GM12892 (cell line): ENCODE data around the genes C21orf91, CHODL, CYYR1 and ADAMTS1.

DNA sequence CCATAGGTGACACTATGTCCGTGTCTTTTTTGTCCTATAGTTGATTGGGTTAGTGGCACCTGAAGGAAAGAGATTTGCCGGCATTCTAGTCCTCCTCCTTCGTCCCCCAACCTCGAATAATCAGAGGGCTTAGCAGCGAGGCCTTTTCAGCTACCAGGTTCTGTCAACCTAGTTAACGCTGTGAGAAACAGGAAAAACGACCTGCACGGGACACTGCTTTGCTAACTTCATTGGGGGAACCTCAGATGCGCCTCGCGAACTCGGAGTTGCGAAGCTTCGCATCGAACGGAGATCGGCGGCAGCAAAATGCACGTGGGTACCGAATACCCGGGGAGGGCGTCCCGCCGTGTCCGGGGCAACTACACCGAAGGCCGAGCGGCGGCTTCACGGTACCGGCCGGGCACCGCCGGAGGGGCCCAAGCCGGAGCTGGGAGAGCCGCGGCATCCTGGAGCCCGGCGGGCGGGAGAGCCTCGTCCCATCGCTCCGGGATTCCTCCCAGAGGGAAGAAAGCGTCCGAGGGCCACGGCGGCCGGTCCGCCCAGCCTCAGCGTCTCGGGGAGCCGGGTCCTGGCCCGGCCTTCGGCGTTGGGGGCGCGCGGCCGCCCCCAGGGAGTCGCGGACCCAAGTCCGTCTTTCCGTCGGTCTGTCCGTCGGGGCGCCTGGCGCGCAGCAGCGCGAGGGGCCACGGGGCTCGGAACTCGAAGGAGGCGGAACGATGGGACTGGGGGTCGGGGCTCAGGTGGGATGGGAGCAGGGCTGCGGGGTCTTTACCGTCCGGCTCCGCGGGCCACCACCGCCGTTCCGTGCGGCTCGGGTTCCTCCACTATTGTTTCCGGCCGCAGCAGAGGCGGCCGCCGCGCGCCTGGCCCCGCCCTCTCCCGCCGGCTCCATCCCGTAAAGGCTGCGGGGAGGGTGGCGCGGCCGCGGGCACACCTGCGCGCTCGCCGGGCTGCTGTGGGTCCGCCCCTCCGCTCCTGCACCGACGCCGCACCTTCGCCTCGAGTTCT lies at the start of gene C21orf91:
Gene C21orf91 (minus strand): TSS at position 826 of the 1,008 bp plus-strand sequence.
- RRBS: under 1% methylated on average over 33 of the region's 114 CpGs

DNA sequence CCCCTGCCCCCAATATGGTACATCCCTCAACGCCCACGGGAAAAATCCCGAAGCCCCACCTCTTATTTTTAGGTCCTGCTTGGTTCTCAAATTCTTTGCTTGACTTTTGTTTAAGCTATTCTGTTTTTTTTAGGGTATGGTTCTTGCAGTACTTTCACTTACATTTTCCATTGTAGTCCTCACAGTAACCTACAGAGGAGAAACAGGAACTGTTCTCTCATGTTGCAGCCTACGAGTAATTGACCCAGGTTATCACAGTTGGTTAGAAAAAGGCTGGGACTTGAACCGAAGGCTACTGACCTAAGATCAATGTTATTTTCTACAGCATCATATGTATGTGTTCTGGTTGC lies 727 bp upstream of the C21orf91 start:
- RRBS: no CpG with 5 or more reads among the region's 5 CpGs

DNA sequence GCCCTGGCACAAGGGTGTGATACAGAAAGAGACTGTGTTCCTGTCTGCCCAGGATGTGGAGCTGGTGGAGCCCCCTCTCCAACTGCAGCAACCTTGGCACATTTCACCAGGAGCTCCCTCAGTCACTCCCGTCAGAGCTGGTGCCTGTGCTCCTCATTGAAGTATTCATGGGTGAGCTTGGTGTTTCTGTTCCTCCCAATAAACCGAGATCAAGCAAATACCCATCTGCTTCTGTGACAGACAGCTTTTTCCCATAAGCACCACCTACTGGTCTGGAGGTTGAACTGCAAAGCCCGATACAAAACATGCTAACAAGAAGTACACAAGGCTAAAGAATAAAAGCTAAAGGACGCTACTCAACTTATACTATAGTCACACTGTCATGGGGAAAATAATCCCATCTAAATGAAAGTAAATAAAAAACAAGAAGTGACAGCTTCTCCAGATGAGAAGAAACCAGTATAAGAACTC lies 111.9 kb upstream of the C21orf91 start:
- RRBS: no CpG with 5 or more reads among the region's 4 CpGs

- RRBS: 40% methylated on average over 6 of the region's 23 CpGs
Measured at GRCh38 chr21:18244248-18244983, at the start of gene CHODL. Gene CHODL (plus strand): TSS chr21:18244833.

DNA sequence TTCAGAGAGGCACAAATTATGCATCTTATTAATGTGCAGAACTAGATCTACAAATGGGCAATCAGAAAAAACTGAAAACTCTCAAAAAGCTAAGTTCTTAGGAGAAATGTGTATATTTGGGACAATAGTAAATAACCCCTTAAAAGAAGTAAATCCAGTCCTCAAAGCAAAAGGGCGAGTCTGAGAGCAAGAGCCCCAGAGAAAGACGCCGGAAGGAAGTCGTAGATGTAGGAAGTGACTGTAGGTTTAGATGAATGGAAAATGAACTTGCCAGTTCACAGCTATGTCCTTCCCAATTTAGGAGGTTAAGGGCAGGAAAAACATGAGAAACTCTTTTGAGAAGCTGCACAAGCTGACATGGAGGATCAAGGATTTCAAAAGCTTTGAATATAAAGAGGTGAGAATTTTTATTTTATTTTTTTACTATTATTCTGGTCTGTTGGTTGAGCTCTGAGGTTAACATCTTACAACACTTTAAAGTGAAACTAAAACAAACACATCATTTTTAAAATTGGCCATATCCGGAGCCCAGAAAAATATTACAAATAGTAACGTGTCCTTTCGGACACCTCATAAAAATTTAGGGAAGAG lies 1178.7 kb downstream of the MRPL39 start:
- RRBS: no CpG with 5 or more reads among the region's 7 CpGs

DNA sequence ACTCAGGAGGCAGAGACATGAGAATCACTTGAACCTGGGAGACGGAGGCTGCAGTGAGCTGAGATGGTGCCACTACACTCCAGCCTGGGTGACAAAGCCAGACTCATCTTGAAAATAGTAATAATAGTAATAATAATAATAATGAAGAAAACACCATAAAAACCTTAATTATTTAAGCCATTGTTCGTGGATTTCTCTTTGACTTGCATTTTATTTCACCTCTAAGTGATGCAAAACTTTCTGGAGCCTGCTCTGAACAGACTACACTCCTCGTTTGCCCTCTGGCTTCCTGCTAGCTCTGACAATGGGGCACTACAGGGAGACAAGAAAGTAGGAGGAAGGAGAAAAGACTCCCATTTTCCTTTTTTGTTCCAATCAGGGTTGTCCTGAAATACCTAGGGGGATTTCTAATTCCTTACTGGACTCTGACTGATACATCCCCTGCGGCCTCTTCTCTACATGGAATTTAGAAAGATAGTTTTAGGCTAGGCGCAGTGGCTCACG lies 95.7 kb downstream of the GABPA start:
- RRBS: no CpG with 5 or more reads among the region's 6 CpGs

DNA sequence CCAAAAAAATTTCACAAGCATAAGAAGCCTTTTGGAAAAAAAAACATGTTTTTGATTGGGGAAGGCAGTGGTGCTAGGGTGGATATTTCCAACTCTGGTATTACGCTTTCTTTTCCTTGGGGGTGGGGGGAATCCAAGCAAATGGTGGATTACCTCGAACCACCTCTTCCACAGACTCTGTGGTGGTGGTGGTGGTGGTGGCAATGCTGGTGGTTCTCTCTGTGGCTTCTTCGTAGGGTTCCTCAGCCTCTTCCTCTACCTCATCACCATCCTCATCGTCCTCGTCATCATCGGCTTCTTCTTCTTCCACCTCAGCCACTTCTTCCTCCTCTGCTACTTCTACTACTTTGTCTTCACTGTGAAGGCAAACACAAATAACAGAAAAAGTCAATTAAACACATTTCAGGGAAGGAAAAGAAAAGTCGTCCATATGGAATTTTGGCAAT lies 148.9 kb downstream of the APP start:
- RRBS: no CpG with 5 or more reads among the region's 7 CpGs

- RRBS: no CpG with 5 or more reads among the region's 9 CpGs
Measured at GRCh38 chr21:26070948-26071607, 99.5 kb downstream of the APP start.

GRCh38 chr21:26168673-26169011 lies 1.9 kb downstream of the APP start:
- RRBS: no CpG with 5 or more reads among the region's 3 CpGs

- RRBS: 3% methylated on average over 14 of the region's 89 CpGs
Measured at GRCh38 chr21:26169341-26170441, 879 bp downstream of the APP start.

- RRBS: no CpG with 5 or more reads among the region's 6 CpGs
Measured at GRCh38 chr21:26563862-26564555, 9.1 kb downstream of the CYYR1 start.

- RRBS: 9% methylated on average over 4 of the region's 62 CpGs
Measured at GRCh38 chr21:26572615-26573517, at the start of gene CYYR1. Gene CYYR1 (minus strand): TSS chr21:26573286.

GRCh38 chr21:26583650-26584084 lies 10.6 kb upstream of the CYYR1 start:
- RRBS: no CpG with 5 or more reads among the region's 2 CpGs

- RRBS: no CpG with 5 or more reads among the region's 3 CpGs
Measured at GRCh38 chr21:26801469-26802087, 43.6 kb downstream of the ADAMTS1 start.

- RRBS: no CpG with 5 or more reads among the region's 7 CpGs
Measured at GRCh38 chr21:26833608-26834355, 11.4 kb downstream of the ADAMTS1 start.

GRCh38 chr21:26842244-26842818 lies 2.9 kb downstream of the ADAMTS1 start:
- RRBS: 56% methylated on average over 3 of the region's 12 CpGs

GRCh38 chr21:26845234-26845437 lies at the start of gene ADAMTS1:
Gene ADAMTS1 (minus strand): TSS chr21:26845409.
- RRBS: 11% methylated on average over 6 of the region's 18 CpGs

GRCh38 chr21:26966649-26966886 lies 320 bp downstream of the ADAMTS5 start:
- RRBS: 46% methylated on average over 8 of the region's 15 CpGs

- RRBS: no CpG with 5 or more reads among the region's 1 CpG
Measured at GRCh38 chr21:27307253-27307779, 340.4 kb upstream of the ADAMTS5 start.

DNA sequence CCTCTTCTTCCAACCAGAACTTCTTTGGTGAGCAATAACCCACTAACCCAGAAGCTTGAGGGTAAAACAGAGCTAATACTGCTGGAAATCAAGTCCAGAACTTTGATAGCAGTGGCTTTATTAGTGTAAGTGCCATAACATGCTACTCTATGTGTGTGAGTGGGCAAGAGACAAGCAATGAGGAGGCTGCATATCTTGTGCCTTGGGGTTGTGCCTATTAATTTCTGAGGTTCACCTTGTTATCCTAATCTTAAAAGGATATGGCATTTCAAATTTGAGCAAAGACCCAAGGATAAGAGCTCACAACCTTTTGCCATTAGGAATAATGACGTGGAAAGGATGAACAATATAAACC lies 481.5 kb upstream of the ADAMTS5 start:
- RRBS: no CpG with 5 or more reads among the region's 1 CpG